Metastatic Breast Carcinoma in the Brain (tissue), 10 donors: ENCODE results near the gene PPP2R5E.

DNA sequence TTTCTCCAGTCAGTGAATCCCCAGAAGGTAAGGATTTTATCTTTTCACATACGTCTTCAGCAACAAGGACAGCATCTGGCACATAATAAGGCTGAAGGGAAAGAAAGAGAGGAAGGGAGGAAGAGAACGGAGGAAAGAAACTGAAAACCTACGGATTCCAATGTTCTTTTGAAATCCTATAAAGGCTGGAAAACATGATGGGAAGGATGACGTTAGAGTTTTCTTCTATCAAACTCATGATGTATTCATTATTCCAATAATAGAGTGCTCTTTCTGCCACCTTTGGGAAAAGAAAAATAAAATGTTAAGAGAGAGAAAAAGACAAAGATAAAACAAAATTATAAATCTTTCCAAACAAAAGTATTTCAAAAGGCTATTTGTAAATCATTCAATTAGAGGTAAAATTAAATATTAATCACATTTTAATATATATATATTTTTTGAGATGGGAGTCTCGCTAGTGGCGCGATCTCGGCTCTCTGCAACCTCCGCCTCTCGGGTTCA, 65.6 kb upstream of the GPHB5 start:
- PRO-cap, 10 experiments: no peak in any of the 10 experiments

DNA sequence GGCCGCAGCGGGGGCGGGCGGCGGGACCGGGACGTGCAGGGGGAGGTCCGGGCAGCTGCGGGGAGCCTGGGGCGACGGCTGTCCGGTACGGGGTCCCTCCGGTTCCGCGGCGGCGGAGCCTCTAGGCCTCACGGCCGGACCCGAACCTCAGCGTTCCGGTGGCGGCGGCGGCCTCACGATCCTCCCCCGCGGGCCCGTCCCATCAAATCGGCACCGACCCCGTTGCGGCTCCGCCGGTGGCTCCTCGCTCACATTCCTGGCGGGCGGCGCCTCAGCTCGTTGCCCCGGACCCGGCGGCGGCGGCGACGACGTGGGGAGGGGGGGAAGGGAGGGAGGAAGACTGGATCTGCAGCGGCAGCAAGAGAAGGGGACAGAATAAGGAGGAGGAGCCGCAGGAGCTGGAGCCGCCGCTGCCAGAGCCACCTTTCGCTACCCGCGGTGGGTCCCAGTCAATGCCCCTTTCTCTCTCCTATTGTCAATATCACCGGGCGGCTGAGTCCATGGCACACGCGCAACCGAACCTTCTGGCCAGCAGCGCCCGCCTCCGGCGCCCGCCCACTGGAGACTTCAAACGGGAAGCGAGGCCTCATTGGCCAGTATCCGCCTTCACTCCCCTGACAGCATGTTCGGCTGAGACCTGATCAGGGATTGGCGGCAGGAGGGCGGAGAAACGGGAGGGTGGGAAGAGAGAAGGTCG, at the start of gene PPP2R5E:
TSS of gene PPP2R5E (minus strand) at position 533 of the 697 bp plus-strand sequence.
- PRO-cap, 10 experiments: peak in 10 of 10 experiments; most common minus-strand start position 526 of the sequence (in 5)

- PRO-cap, 10 experiments: peak in 1 of 10 experiments; most common plus-strand start chr14:63896611 (in 1); most common minus-strand start chr14:63896368 (in 1)
Measured at GRCh38 chr14:63896072-63896884, 43.5 kb downstream of the SYNE2 start.

DNA sequence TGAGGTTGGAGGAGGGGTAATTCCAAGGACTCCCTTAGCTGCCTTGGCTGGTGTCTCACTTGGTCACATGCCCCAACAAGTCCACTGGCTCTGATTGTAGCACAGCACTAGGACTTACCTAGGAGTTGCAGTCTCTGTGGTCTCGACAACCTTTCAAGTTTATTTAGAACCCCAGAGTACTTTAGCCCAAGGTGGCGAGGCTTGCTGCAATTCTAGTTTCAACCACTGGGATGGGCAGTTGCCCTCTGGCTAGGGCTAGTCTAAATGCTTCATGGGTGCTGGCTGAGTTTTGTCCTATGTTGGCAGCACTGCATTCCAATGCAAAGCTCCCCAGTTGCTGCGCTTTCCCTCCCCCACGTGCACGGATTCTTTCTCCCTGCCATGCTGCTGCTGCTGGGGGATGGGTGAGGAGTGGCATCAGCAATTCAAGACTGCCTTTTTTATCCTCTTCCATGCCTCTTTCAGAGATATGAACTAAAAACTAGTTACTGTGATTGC, 207.8 kb downstream of the SYNE2 start:
- PRO-cap, 10 experiments: no peak in any of the 10 experiments

DNA sequence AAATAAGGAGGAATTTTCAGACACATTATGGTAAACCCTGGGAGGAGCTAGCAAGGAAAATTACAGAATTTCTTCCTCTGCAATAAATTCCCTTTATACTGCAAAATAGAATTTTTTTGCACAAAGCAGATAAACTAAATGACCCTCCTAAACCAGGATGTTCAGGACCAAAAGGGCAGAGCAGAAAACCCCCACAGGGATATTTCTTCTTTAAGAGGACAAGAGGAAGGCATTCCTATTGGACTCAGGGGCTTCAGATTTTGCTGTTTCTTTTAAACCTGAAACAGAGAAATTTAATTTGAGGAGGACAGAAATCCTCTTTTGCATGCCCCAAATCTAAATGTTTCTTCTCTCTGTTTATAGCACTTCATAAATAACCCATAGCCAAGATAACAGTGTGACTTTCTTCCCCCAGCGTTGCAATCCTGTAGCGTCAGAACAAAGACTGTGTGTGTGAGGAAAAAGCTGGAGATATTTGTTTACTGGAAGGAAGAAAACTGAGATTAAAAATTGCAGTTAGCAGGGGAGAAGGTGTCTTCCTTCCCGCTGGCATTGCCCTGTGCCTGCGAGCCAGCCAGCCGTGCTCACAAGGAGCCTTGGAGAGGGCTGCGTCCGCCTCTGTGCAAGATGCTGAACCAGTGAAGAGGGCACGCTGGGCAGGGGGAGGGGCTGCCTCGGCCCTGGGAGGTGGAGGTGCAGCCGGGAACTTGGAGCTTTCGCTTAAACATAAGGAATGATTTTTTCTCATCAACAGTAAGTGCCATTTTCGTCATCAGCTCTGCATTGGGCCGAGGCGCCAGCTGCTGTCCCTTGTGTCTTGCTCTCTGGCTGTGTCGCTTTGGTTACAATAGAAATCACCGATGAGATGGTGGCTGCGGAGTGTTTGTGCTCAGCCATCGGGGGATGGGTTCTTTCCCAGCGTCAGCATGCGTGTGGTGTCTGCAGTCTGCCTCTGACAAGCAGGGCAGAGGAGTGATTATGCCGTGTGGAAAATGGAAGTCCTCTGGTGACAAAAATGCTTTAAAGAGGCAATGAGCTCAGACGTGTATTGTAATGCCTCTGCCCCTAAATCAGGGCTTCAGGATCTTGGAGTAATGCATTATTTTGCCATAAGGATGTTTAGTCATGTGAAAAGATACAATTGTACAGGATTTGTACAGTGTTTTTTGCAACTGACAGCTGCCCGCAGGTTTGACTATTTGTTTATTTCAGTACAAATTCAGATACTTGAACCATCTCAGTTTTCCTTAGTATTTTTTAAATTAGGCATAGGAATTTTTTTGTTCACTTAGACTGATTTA, 97.4 kb downstream of the ESR2 start:
- PRO-cap, 10 experiments: no peak in any of the 10 experiments

DNA sequence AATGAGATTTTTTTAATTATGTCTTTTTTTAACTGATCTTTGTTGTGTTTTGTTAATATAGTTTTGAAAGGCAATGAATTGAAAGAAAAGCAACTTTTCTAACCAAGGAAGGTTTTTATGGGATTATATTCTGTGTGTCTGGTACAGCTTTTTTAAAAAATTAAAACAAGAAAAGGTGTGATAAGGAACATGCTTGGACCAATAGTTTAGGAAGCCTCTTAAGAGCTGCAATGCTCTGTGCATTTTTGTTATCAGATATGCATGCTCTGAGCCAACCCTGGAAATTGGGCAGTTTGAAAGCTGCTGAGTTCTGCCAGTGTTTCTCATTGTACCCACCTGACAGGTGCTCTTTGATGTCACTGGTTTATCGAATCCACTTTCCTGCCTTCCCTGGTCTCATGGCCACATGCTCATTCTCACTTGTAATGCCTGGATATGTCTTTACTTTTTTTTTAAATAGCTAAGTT, 90.9 kb downstream of the ESR2 start:
- PRO-cap, 10 experiments: no peak in any of the 10 experiments

DNA sequence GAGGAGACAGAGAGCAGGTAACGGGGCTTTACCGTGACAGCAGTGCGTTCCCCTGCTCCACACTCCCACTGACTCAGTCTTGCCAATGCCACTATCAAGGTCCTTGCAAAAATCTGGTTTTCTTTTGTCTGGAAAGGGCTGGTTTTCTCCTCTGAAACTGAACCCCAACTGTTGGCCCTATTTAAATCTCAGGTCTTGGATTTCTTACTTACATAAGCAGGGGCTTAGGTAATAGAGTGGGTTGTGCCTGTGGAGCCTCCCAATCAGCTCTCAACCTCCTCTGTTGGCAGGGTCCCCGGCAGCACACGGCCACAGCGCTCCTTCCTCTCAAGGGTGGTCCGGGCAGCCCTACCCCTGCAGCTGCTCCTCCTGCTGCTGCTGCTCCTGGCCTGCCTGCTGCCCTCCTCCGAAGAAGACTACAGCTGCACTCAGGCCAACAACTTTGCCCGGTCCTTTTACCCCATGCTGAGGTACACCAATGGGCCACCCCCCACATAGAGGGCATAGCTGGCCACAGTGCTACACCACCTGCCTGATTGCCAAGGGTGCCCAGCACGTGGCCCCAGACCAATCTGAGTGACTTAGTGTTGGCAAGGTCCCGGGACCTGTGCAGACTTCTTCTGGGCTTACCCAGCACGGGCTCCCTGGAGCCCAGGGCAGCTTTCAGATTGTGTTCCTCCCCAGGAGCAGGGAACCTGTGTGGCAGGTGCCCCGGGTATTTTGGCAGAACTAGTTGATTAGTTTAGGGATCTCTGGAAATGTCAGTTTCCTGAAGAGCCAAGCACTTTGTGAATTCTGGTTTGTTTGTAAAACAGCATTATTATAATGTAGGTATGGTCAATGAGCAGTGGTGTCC, 68.9 kb downstream of the ESR2 start:
- PRO-cap, 10 experiments: no peak in any of the 10 experiments

- PRO-cap, 10 experiments: no peak in any of the 10 experiments
Measured at GRCh38 chr14:64232187-64233318, 61.6 kb downstream of the ESR2 start.

DNA sequence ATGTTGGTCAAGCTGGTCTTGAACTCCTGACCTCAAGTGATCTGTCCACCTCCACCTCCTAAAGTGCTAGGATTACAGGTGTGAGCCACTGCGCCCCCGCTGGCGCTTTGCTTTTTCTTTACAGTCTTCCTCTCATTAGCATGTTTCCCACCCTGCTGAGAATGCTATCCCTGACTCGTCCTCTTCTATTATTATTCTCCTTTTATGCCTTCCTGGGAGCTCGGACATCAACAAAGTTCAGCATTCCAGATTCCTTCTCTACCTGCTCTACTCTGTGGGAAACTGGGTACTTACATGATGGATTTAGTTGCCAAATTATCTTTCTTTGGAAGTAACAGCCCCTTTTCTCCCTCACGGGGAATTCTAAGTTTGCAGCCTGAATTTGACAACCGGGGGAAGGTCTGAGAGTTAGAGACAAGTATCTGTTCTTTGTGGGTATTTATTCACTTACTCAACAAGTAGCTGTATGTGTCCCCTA, 3.3 kb downstream of the MTHFD1 start:
- PRO-cap, 10 experiments: no peak in any of the 10 experiments

DNA sequence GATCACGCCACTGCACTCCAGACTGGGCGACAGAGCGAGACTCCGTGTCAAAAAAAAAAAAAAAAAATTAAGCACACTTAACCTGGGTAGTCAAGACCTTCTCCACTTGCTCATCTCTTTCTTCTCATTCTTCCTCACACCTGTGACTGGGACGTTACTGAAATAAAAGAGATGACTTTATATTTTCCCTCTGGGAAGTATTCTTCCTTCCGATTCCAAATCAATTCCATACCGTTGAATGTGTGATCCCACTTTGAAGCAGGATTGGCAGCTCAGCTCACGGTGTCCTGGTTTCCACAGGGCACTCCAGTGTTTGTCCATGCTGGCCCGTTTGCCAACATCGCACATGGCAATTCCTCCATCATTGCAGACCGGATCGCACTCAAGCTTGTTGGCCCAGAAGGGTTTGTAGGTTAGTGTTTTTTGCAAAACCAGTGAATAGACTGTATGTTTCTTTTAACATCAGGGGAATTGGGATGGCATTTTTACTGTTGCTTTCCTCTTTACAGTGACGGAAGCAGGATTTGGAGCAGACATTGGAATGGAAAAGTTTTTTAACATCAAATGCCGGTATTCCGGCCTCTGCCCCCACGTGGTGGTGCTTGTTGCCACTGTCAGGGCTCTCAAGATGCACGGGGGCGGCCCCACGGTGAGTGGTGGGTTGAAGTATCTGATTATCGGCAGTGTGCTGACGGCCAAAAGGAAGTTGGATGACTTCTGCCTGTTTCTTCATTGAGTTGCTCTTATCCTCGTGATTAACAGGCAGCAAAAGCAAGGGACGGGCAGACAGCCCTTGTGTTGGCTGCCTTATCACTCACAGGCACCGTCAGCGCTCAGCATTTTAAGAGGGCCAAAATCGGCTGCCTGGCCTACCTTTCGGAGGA, 23.3 kb upstream of the AKAP5 start:
- PRO-cap, 10 experiments: no peak in any of the 10 experiments

- PRO-cap, 10 experiments: no peak in any of the 10 experiments
Measured at GRCh38 chr14:64516370-64516798, 11.8 kb downstream of the ZBTB1 start.

DNA sequence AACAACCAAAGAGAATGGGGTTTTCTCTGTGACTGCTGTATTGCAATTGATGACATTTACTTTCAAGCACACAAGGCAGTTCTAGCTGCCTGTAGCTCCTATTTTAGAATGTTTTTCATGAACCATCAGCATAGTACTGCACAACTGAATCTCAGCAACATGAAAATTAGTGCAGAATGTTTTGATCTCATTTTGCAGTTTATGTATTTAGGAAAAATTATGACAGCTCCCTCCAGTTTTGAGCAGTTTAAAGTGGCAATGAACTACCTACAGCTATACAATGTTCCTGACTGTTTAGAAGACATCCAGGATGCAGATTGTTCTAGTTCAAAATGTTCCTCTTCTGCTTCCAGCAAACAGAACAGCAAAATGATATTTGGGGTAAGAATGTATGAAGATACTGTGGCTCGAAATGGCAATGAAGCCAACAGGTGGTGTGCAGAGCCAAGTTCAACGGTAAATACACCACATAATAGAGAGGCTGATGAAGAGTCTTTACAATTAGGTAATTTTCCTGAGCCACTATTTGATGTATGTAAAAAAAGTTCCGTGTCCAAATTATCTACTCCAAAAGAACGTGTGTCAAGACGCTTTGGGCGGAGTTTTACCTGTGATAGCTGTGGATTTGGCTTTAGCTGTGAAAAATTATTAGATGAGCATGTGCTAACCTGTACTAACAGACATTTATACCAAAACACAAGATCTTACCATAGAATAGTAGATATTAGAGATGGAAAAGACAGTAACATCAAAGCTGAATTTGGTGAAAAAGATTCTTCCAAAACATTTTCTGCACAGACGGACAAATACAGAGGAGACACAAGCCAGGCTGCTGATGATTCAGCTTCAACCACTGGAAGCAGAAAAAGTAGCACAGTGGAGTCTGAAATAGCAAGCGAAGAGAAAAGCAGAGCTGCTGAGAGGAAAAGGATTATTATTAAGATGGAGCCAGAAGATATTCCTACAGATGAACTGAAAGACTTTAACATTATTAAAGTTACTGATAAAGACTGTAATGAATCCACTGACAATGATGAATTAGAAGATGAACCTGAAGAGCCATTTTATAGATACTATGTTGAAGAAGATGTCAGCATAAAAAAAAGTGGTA, 17.3 kb downstream of the ZBTB1 start:
- PRO-cap, 10 experiments: no peak in any of the 10 experiments

DNA sequence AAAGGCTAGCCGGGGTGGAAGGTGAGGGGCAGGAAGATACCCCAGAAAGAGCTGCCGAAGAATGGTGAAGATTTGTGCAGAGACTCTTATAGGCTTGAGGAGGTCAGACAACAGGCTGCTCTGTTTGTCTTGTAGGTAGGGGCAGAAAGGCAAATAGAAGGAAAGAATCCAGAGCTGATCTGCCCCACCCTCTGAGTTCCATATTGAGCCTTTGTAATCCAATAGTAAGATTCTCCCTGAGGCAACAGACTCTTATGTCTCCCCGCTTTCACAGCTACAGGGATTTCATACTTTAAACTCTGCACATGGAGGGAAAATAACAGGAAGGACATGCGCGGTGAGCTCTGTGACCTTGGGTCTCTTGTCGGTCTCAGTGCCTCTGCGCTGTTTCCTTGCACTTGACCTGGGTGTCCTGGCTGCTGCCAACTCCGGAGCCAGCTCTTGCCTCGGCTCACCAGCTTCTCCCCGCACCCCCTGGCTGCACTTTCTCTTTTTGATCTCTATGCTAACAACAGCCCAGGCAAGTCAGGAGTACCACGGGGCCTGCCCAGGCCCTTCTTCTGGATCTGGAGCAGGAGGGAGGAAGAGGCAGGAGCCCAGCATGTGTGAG, 75.7 kb downstream of the PPP1R36 start:
- PRO-cap, 10 experiments: peak in 3 of 10 experiments; most common plus-strand start position 397 of the sequence (in 3); most common minus-strand start position 96 of the sequence (in 1)

- PRO-cap, 10 experiments: no peak in any of the 10 experiments
Measured at GRCh38 chr14:64636633-64637090, 67.6 kb upstream of the PLEKHG3 start.

DNA sequence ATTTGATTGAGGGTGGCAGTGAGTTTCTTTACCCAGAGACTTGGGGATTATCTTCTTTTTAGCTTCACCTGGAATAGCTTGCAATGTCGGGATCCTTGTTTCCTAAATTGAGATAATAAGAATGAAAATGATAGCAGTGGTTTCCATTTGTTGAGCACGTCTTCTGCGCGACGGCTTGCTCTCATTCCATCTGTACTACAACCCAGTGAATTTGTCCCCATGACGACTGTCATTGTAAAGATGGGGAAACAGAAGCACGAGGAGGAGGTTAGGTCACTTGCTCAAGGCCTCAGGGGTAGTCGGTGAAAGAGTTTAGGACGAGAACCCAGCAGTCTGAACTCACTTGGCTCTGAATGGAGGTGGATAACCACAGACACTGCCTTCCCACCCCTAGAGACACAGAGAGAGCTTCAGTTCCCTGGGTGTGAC, 31.0 kb upstream of the PLEKHG3 start:
- PRO-cap, 10 experiments: no peak in any of the 10 experiments

- PRO-cap, 10 experiments: peak in 1 of 10 experiments; most common minus-strand start chr14:64707838 (in 1)
Measured at GRCh38 chr14:64707552-64708030, 3.4 kb downstream of the PLEKHG3 start.

GRCh38 chr14:64734730-64735448, 30.7 kb downstream of the PLEKHG3 start:
- PRO-cap, 10 experiments: no peak in any of the 10 experiments

DNA sequence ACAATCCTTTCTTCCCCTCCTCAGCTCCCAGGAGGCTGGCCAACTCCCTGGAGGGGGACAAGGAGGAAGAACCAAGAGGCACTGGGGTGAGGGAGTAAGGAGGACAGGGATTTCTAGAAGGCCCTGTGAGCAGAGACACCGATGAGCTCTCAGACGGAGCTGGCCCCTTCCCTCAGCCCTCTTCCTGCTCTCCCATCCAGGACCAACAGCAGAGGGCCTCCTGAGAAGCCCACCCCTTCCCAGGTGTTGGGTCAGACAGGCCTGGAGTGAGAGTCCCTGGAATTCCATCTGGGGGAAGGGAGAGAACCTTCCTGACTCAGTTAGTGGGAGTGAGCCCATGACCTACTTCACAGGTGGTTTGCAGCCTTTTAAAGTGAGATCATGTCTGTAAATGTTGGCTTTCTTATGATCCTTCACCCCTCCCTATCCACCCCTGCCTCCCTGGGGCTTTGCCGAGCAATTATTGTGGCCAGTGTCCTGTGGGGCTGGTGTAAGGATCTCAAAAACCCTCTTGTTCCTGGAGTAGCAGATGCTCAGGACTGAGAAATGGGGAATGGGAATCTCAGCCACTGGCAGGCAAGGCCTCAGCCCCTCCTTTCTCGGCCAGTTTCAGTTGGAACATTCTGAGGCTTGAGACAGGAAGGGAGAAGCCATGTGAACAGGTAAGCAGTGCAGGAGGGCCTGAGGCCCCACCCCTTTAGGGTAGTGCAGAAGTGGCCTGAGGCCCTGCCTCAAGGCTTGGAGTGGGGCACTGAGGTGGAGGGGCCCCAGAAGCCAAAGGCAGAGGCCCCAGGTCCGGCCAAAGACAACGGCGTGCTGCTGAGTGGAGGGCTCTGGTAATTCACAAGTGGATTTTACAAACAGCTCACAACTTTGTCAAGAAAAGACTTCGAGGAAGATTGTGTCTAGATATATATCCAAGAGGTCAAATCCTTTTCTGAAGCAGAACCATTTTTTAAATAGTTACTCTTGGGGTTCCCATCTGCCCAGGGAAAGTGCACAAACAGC, 53.8 kb downstream of the PLEKHG3 start:
- PRO-cap, 10 experiments: no peak in any of the 10 experiments

DNA sequence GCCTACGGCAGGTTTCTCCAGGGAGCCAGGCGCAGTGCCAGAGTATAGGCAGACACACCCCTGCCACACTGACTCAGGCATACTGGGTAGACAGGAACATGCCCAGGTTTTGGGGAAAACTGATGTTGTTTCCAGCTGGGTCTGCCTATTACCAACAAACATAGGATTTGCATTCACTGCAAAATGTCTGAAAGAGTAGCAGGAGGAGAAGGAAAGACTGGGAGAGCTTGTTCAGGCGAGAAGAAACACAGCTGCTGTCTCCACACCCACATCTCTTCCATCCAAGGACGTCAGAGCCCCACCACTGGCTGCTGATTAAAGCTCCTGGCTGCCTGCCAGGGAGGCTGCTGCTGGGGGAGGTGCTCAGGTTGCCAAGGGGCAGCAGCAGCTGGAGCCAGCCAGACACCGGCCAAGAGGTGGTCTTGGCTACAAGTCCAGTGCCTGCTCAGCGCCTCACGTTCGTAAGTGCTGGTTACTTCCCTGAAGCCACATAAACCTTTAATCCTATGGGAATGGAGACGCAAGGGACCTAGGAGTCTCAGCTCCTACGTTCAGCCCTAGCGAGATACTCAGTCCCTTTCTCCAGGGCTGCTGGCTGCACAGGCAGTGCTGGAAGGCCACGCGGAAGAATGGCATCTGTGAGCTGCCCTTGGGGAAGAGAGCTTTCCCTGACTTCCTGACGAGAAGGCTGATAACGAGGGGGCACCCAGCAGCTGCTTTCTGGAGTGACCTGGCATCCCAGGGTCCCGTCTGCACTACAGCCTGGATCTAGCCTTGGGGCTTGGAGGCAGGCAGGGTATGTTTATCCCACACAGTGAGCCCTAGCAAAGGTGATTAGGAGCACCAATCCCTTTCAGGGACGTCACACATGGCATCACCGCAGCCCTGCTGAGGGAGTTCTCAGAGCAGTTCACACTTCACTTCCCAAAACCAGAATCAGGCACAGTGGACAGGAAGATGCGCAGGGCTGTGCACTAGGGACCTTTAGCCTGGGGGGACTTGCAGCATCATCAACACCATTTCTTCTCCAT, 58.2 kb downstream of the PLEKHG3 start:
- PRO-cap, 10 experiments: peak in 1 of 10 experiments; most common plus-strand start position 682 of the sequence (in 1)

- PRO-cap, 10 experiments: no peak in any of the 10 experiments
Measured at GRCh38 chr14:64950219-64950659, 7.7 kb upstream of the GPX2 start.